Colonic mucosa (tissue), 1 donor: ENCODE measurements around a stretch of chr7.

- PRO-cap = no peak
These were observed 6.4 kb upstream of the IGFBP1 start for GRCh38 chr7:45881712-45882488.

- PRO-cap = no peak
These were observed 3.9 kb downstream of the IGFBP3 start for GRCh38 chr7:45916994-45917671.

DNA sequence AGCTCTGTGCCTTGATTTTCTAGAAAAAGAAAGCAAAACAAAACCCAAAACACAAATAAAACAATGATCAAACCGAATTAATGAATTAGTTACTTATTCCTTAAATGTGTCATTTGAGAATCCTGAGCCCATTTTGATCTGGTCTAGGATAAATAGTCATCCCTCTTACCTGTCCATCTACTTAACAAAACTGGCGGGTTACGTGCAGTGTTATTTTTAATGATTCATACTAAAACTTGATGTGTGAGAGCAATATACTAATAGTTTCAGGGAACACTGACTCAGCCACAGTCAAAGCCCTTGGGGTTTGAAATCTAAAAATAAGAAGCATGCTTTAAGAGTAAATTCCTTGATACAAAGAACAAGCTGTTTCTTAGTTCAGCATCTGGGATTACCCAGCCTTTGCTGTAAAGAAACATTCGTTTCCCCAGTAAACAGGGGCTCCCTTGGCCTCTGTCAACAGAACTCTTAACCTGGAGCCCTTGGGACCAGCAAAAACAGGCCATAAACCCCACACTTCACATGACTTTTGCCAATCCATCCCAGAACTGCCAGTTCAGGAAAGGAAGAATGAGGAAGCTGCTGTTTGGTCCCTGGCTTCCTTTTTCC lies 370.6 kb upstream of the IGFBP3 start:
- PRO-cap = no peak

- PRO-cap = no peak
These were observed 565.8 kb upstream of the IGFBP3 start for GRCh38 chr7:46486678-46487444.

DNA sequence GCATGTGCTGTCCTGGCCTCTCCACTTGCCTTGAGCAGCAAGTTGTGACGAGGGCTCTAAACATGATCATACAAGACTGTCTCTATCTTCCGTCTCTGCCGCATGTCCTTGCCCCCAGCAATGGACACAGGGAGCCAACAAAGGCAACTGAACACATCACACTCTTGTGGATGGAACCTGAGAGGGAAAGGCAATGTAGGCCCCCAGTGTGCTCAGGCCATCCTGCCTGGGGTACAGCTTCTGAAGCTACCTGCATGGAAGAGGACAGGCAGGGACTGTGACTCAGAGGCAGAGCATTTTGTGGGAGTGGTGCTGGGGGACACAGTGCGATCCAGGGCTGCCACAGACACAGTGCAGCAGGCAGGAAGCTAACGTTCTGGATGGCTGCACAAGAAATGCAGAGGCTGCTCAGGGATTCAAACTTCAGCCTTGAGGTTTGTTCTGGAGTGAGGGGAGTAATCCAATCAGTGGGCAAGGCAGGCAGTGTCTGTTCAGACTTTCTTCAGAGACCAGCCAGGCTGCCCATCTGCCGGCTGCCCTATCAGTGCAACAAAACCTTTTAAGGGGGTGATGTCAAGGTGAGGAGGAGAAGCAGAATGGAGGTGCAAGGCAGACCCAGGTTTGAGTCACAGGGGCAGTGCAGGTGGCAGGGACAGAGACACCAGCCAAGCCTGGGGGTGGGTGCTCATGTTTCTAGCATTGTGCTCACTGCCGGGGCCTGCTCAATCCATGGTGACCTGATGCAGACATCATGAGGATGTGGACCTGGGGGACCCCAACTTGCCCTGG lies 648.1 kb upstream of the IGFBP3 start:
- PRO-cap = no peak

DNA sequence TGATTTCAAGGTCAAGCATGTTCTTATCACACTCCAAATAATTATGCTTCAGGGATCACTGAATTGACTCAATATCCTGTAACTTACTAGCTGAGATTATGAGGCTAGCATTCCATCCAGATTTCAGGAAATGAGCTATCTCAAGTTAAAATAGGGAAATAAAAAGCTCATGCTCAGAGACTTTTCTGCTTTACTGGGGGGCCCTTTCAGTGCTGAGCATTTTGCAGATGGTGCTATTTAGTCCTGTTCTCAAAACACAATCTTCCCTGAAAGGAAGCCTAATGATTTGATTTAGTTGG lies 656.0 kb upstream of the IGFBP3 start:
- PRO-cap = no peak

- PRO-cap = no peak
These were observed 759.1 kb upstream of the IGFBP3 start for GRCh38 chr7:46680187-46680538.

- PRO-cap = no peak
These were observed 817.8 kb downstream of the TNS3 start for GRCh38 chr7:46763853-46764692.

- PRO-cap = unidirectional peak, plus-strand start at chr7:46969662
These were observed 612.4 kb downstream of the TNS3 start for GRCh38 chr7:46969570-46969932.

DNA sequence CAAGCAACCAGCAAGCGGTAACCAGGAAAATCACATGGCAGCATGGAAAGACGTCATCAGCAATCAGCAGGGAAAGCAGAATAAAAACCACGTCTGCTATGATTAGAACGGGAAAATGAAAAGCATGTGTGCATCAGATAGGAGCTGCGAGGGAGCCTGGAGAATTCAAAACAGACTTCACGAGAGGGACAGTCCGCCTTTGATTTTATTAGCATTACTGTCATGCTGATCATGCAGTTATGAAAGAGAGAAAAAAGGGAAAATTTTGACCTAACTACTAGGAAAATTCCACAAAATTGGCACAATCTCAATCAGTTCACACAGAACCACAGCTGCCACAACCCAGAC lies 296.1 kb downstream of the TNS3 start:
- PRO-cap = no peak

- PRO-cap = bidirectional peak, plus-strand start at chr7:47291652, minus-strand start at chr7:47291567
These were observed 290.4 kb downstream of the TNS3 start for GRCh38 chr7:47291256-47292086.

DNA sequence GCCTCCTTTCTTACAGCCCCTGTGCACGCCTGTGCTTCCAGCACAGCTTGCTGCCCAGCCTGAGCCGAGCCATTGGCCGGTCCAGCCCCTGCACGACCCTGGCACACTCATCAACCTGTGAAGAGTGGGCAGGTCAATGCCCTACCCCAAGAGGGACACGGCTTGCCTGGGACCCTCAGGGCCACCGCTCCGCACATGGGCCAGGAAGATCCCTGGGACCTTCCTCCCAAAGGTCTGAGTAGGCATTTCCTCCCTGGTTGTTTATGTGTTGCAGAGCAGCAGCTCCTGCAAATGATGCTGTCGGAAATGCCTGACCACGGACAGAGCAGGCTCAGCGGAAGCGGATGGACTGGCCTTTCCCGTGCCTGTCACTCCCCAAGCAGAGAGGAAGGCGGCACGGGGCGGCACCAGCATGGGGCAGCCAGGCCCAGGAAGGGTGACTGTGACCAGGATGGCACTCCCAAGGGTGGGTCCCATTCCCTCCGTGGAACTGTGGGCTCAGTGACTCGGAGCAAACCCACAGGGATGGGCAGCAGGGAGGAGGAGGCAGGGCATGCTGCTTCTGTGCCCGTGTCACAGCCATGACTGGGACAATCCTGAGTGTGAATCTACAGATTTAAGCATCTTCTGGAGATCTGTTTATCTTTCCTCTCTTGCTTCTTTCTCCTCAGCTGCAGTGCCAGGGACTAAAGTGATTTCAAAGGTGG lies 252.4 kb downstream of the TNS3 start:
- PRO-cap = no peak

GRCh38 chr7:47352520-47353085 lies 229.3 kb downstream of the TNS3 start:
- PRO-cap = no peak

GRCh38 chr7:47405510-47406843 lies 175.9 kb downstream of the TNS3 start:
- PRO-cap = unidirectional peak, plus-strand start at chr7:47406236

DNA sequence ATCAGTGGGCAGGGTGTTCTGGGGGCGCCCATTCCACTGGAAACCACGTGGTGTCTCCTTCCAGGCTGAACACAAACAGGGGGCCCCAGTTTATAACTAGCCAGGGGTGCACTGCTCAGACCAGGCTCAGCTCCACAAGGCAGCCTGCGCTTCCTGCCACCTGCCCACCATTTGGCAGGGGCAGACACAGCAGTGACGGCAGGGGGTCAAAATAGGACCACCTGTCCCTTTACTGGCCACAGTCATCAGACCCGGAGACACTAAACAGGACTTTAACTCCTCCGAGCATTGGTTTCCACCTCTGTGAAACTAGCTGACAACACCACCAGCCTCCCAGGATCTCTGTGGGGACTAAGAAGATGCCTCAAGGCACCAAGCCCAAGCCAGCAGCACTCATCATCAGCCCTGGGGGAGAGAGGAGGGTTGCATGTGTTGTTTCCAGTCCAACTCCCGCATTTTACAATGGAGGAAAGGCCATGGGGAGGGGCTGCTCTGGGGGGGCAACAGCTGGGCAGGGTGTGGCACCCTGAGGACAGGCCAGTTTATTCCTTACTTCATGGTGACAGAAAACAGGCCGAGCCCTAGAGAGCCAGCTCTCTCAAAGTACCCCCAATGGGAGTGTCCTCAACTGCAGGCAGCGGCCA lies 127.7 kb downstream of the TNS3 start:
- PRO-cap = no peak

DNA sequence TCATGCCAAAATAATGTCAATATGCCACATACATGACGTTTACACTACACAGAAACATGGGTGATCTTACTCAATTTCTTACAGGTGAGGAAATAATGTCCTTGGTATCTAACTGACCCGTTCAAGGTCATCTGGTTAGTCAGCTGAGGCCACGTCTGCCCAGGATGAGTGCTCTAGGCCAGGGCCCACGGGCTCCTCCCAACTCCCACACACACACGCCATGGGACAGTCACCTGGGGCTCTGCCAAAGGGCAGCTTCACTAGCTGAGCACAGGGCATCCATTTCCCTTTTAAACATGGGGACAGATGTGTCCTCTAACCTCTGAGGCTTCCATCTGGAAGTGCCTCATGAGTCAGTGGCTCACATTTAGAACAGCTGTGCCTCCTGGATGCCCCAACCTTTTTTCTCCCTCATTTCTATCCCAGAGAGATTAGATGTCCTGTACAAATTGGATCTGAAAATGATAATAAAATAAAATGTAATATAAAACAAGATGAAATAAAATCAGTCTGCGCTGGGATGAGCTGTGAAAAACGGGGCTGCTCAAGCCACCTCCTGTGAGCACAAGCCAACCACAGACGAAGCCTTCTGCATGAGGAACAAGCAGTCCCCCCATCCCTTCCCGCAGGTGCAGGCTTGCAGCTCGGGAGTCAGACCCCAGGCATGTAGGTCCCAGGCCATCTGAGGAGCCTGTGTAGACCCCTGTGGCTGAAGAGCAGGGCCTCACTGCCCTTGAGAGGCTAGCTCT lies 123.7 kb downstream of the TNS3 start:
- PRO-cap = no peak

DNA sequence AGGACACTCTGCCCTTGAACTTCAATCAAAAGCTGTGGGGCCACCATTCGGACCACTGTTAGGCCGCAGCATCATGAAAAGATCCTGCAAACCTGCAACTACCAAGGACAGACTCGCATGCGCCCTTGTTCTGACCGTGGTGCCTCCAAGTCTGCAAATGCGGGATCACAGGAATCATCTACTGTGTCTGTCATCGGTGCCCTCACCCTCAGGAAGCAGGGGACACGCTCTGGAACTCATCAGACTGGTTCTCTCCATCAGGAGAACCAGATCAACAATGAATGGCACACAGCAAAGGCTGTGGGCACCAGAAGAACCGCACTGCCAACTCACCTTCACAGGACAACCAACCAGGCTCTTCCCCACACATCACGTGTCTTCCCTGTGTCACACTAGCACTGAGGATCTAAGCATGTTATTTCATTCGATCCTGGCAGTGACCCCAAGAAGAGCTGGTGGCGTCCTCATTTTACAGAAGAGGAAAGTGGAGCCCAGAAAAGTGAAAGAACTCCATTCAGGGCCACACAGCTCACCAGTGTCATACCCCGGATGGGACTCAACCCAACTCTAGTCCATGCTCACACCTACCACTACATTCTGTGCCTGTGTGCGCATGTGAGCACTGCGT lies 106.1 kb downstream of the TNS3 start:
- PRO-cap = no peak

- PRO-cap = no peak
These were observed 63.2 kb downstream of the TNS3 start for GRCh38 chr7:47518736-47519152.

GRCh38 chr7:47540285-47540780 lies 41.6 kb downstream of the TNS3 start:
- PRO-cap = no peak

- PRO-cap = no peak
These were observed 1.0 kb downstream of the TNS3 start for GRCh38 chr7:47580748-47581389.